Urinary bladder (tissue), 3 donors: Measurements from ENCODE around the genes CTRB2 and BCAR1.

- PRO-cap: no peak
- RAMPAGE, long total RNA: no peak
Measured at GRCh38 chr16:73018644-73019326, 29.1 kb downstream of the ZFHX3 start.

- PRO-cap: unidirectional peak, plus-strand start at chr16:73057610; unidirectional peak, plus-strand start at chr16:73057731; bidirectional peak, plus-strand start at chr16:73058061, minus-strand start at chr16:73057906
- RAMPAGE, long total RNA: no peak
Measured at GRCh38 chr16:73057371-73058033, 9.6 kb upstream of the ZFHX3 start.

DNA sequence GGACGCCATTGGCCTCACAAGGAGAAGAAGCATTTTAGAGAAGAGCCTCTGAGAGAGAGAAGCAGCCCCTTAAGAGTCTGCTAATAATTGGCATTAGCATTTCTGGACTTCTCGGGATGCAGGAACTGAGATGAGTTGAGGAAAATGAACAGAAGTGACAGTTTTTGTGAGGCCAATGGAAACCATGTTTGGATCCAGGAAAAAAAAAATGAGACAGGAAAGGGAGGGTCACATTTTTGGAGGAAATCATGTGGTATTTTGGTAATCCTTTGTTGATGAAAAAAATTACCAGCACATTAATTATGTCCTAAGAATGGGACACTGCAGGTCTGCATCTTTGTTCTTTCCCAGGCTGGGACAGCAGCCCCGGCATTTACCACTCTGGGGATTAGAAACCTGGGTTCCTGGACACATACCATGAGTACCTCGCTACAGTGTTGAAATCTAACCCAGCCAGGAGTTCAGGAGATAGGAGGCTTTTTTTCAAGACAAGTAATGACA is 109.9 kb upstream of the ZFHX3 start:
- PRO-cap: no peak
- RAMPAGE, long total RNA: no peak

DNA sequence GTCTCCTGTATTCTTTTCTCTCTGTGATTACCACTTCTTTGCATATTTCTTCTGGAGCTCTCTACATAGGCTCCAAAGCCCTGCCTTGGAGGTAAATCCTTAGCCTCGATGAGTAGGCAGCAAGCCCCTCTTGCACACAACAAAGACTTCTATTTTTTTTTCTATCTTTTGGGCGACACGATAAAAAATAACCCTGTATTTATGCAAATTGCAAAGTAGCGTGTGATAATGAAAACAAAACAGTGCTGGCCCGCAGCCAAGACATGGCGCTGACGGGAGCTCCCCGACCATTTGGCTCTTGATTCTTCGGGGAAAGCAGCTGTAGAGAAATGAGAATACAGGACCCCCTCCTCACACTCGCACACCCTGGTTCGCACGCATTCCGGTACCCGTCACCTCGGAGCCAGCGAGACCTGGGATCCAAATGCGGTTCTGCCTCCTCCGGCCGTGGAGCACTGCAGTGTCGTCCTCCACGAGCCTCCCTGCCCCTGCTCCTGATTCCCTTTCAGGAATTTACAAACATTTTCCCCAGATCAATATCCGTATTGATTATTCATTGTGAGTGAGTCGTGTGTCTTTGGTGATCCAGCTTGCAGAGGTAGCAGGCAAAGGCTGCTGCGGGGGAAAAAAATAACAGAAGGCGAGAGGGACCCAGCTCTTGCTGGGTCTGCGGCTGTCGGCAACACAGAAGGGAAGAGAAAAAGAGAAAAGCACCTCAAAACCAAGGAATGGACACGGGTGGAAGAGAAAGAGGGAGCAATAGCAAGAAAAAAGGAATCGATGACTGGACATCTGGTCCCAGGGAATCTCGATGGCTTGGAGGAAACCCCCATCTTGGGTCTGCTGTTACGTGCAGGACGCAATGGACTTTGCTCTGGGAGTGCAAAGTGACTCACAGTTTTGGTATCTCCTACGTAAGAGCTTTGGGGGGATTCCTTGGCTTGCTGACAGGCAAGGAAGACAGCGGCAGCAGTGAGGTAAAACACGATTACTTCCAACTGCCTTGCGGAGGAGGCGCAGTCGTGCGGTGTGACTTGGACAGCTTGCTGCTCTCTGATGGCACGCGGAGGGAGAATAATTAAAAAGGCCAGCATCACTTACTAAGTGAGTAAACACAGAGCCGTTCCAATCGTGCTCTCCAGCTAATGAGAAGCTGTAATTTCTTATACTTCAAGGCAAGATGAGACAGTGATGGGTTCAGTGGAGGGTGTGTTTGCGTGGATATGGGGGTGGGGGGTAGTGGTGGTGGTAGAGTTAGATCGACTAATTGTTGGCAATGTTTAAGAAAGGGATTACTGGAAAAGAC is 184.3 kb upstream of the ZFHX3 start:
- PRO-cap: unidirectional peak, plus-strand start at position 1,019 of the sequence
- RAMPAGE, long total RNA: no peak

DNA sequence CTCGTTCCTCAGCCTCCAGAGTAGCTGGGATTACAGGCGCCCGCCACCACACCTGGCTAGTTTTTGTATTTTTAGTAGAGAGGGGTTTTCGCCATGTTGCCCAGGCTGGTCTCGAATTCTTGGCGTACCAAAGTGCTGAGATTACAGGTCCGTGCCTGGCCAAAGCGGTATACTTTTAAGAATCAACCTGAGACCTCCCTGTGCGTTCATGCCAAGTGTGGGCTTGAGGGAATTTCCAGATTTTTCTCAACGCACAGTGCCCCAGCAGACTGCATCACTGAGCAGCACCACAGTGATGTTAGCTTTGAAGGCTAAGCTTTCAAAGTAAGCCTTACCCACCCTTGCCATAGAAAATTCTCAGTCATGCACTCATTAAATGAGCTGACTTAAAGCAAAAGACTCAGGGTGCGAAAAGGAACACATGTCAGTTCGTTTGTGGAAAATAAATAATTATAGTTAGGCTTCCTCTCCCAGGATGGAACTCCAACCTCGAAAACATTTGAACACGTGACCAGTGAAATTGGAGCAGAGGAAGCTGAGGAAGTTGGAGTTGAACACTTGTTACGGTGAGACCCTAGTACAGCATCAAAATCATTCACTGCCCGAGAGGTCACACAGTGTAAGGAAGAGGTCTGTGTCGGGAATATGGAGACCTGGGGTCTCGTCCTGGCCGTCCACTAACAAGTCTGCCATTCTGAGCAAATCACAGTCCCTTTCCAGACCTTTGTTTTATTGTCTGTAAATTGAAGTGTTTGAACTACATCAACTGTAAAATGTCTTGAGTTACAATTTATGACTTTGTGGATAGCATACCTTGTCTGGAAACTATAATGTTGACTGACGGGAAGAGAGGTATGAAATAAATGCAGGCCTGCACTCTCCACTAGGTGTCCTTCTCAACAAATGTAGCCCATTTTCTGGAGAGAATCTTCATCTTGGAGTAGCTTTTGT is 7.5 kb downstream of the PSMD7 start:
- PRO-cap: no peak
- RAMPAGE, long total RNA: no peak

- PRO-cap: no peak
- RAMPAGE, long total RNA: no peak
Measured at GRCh38 chr16:74391467-74392108, 15.5 kb downstream of the NPIPB15 start.

DNA sequence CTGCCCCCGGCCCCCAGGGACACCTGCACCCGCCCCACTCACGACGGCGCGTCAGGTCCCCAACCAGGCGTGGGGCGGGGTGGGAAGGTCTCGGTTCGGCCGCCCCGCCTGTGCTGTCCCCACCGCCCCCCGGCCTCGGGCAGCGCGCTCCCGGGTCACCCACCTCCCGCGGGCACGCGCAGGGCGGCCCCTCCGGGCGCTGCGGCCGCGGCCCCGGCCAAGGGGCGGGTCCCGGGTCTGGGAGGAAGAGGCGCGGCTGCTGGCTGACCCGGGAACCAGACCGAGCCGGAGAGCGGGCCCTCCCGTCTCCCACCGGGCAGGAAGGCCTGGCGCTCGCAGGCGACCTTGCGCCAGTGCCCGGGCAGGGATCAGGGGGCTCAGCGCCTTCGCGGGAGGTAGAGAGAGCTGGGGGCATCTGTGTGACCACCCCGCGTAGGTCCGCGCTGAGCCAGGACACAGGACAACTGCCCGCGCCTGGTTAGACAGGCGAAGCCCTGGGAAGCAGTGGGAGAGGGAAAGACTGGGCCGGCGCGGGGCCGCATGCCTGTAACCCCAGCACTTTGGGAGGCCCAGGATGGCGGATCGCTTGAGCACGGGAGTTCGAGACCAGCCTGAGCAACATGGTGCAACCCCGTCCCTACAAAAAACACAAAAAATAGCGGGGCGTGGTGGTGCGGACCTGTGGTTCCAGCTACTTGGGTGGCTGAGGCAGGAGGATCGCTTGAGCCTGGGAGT is 14.1 kb downstream of the CLEC18B start:
- PRO-cap: bidirectional peak, plus-strand start at position 278 of the sequence, minus-strand start at position 194 of the sequence
- RAMPAGE, long total RNA: no peak

- PRO-cap: no peak
- RAMPAGE, long total RNA: no peak
Measured at GRCh38 chr16:74447523-74448010, 26.3 kb upstream of the CLEC18B start.

DNA sequence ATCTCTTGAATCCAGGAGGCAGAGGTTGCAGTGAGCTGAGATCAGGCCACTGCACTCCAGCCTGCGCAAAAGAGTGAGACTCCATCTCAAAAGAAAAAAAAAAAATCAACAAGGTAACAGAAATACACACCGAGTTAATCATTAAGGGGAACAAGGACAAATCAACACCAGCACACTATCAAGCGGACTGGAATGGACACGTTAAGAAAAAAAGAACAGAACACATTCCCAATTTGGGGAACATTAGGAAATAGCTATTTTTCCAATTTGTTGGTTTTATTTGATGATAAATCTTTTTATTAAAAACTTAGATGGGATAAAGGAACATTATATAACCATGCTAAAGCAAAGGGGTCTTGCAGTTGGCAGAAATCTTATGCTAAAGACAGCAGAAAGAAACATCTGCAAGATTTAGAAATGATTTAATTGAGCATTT is 28.5 kb upstream of the GLG1 start:
- PRO-cap: no peak
- RAMPAGE, long total RNA: no peak

- PRO-cap: no peak
- RAMPAGE, long total RNA: no peak
Measured at GRCh38 chr16:74738239-74738575, 36.4 kb downstream of the FA2H start.

GRCh38 chr16:74741837-74742520 is 32.6 kb downstream of the FA2H start:
- PRO-cap: no peak
- RAMPAGE, long total RNA: no peak

DNA sequence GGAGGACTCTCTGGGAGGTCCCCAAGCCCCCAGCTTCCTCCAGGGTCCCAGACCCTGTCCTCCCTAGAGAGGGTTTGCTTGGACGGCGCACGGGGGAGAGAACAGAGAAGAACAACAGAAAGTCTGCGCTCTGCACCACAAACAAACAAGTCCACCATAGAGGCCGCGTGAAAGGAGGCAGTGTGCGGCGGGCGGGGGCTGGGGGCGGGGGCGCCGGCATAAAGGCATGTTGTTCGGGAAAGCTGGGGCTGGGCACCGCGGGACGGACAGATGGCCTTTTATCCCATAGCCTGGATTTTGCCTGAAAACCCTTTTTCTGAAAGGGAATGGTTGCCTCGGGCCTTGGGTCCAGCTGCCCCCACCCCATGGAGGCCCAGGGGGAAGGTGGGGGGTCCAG is 26.0 kb downstream of the FA2H start:
- PRO-cap: bidirectional peak, plus-strand start at position 251 of the sequence, minus-strand start at position 147 of the sequence
- RAMPAGE, long total RNA: no peak

GRCh38 chr16:74760202-74760917 is 14.3 kb downstream of the FA2H start:
- PRO-cap: no peak
- RAMPAGE, long total RNA: no peak

GRCh38 chr16:74843588-74844102 is 69.0 kb upstream of the FA2H start:
- PRO-cap: no peak
- RAMPAGE, long total RNA: no peak

DNA sequence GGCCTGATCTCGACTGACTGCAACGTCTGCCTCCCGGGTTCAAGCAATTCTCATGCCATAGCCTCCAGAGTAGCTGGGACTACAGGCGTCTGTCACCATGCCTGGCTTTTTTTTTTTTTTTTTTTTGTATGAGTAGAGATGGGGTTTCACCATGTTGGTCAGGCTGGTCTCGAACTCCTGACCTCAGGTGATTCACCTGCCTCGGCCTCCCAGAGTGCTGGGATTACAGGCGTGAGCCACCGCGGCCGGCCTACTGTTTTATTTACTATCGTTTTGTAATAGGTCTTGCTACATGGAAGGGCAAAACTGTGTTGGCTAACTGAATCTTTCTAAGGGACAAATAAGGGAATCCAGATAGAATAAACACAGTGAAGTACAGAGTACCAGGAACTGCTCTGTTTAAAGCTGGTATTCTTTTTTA is 17.8 kb downstream of the ZNRF1 start:
- PRO-cap: no peak
- RAMPAGE, long total RNA: no peak

DNA sequence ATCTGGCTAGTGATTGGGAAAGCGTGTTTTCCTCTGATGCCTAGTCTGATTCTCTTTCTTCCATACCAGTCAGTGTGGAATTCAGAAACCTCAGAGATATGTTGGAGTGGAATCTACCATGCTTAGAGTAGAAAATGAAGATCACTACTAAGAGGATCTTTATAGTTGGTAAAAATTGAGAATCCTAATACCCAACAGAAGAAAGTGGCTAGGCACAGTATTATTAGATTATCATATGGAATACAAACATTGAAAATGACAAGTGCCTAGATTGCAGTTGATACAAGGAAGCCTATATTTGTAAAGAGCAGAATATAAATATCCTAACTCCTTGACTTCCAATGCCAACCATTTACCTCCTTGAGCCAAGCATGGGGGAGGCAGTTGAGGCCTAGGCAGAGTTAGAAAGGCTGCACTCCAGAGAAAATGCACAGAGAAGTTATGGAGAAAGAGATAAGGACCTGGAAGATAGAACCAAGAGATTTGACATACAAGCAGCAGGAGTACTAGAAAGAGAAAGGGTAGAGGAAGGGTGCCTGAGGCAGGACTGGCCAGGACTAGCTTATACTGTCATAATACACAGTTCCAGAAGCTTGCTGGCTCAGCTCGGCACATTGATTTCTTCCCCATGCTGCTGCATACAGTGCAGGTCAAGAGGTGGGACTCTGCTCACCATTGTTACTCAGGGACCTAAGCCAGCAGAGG is 33.1 kb downstream of the LDHD start:
- PRO-cap: no peak
- RAMPAGE, long total RNA: no peak

- PRO-cap: no peak
- RAMPAGE, long total RNA: no peak
Measured at GRCh38 chr16:75098360-75098842, 18.2 kb downstream of the LDHD start.

- PRO-cap: no peak
- RAMPAGE, long total RNA: no peak
Measured at GRCh38 chr16:75111942-75112262, 4.7 kb downstream of the LDHD start.

- PRO-cap: no peak
- RAMPAGE, long total RNA: no peak
Measured at GRCh38 chr16:75206904-75207491, at the start of gene CTRB2. CTRB2 (minus strand) TSS chr16:75207161.

DNA sequence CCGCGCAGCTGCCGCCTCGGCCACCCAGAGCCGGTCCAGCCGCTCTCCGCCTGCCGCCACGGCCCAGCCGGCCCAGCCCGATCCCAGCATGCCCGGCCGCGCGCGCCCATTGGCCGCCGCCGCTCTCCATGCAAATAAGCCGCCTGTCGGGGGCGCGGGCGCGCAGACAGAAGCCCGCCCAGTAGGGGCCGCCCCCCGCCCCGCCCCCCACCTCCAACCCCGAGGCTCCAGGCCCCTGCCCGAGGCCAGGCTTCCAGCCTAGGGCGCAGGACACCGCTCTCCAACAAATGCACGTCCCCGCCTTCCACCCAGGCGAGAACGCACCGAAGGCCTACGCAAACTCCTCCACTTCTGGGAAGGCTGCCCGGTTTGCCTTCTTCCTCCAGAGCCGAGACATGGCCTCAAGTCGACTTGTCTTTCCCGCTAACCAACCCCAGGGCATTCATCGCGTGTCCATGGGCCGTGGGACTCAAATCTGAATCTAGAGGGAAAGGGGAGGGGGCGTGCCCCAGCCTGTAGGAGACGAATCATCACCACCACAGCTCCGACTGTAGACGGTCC is at the start of gene BCAR1:
TSS of gene BCAR1 (minus strand) at position 37 of the 561 bp plus-strand sequence.
- PRO-cap: bidirectional peak, plus-strand start at position 315 of the sequence, minus-strand start at position 60 of the sequence
- RAMPAGE, long total RNA: no peak